Mucosa of descending colon (tissue), 1 donor: Measurements from ENCODE around the gene ABRAXAS1.

- PRO-cap: unidirectional peak, minus-strand start at chr4:83484915; bidirectional peak, plus-strand start at chr4:83485310, minus-strand start at chr4:83485100
Measured at GRCh38 chr4:83484204-83485390, at the start of gene ABRAXAS1. TSS of gene ABRAXAS1 (minus strand) at chr4:83485100.

GRCh38 chr4:84498197-84498610, 888 bp downstream of the NKX6-1 start:
- PRO-cap: no peak

- PRO-cap: no peak
Measured at GRCh38 chr4:84501516-84502430, 2.7 kb upstream of the NKX6-1 start.

DNA sequence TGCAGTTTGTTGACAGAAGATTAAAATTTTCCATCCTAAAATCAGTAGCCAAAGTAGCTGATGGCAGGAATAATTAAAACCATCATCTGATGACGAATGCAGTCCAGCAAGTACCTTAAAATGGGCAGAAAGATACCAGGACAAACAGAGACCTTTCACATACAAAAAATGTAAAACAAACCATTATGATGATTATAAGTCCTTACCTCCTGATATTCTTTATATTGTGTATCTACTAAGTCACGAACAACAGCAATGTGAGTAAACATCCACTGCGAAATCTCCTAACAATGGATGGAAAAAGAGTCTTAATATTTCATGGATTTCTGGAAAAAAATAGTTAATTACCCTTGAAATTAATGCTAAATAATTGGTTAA, 151.9 kb downstream of the CDS1 start:
- PRO-cap: no peak

- PRO-cap: no peak
Measured at GRCh38 chr4:84937279-84938217, 28.9 kb downstream of the WDFY3 start.

- PRO-cap: no peak
Measured at GRCh38 chr4:84939942-84940643, 26.4 kb downstream of the WDFY3 start.

DNA sequence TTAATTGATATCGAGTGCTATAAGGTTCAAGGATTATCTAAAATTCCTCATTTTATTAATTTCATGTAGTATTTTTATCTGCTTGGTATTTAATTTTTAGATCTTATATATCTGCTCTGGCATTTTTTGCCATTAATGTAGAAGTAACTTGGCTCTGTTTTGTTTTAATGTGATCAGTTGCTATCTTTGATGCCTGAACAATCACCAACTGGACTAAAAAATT, 18.2 kb upstream of the ARHGAP24 start:
- PRO-cap: unidirectional peak, minus-strand start at position 153 of the sequence

DNA sequence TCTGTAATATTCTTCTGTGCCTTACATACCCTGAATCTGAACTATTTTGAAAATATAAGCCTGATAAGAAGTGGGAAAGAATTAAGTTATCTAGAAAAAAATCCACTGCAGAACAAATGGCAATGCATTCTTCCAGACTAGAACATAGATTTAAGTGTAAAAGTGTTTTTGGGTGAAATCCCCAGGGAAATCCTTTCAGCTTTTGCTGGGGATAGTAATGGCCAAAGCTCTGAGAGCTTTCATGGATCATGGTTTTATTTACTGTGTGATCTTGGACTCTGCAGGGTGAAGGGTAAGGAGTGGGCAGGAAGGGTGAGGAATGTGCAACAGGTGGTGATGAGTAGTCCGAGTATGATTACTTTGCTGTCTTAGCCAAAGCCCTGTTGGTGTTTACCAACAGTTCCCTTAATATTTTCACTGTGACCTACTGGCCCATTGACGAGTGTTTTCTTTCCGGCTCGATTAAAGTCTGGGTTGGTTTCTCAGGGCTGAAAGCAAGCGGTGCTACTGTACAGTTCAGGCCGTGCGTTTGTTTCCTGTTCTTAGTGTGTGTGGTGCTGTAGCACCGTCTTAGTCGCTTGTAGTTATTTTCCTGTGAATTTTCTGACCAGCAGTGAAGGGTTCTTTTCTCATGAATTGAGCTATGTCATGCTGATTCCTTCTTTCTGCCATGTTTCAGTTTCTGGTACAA, 2.5 kb downstream of the ARHGAP24 start:
- PRO-cap: no peak

GRCh38 chr4:85577103-85578080, 102.4 kb downstream of the ARHGAP24 start:
- PRO-cap: no peak

- PRO-cap: no peak
Measured at GRCh38 chr4:85829222-85830112, 354.5 kb downstream of the ARHGAP24 start.

DNA sequence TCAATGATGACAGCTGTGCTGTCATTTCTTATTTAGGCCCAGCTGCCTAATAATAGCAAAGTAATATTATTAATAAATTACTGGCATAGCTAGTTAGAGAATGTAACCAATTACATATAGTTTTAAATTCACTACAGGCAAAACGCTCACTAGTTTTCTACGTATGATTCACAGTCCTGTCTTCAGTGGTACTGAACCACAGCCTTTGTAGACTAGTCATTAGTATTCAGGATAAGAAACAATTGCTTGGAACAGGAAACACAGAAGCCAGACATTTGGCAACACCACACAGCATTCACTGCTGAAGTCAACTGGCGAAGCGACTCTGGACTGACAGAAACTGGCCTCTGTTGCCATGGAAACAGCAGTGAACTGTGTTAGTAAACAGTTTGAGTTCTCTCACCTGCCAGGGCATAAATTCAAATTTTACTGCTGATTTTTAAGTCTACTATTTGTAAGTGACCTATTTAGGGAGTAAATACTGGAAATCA, 57.7 kb downstream of the MAPK10 start:
- PRO-cap: no peak

GRCh38 chr4:86331335-86331952, 28.4 kb downstream of the MAPK10 start:
- PRO-cap: no peak

GRCh38 chr4:86451566-86452007, 91.7 kb upstream of the MAPK10 start:
- PRO-cap: no peak

DNA sequence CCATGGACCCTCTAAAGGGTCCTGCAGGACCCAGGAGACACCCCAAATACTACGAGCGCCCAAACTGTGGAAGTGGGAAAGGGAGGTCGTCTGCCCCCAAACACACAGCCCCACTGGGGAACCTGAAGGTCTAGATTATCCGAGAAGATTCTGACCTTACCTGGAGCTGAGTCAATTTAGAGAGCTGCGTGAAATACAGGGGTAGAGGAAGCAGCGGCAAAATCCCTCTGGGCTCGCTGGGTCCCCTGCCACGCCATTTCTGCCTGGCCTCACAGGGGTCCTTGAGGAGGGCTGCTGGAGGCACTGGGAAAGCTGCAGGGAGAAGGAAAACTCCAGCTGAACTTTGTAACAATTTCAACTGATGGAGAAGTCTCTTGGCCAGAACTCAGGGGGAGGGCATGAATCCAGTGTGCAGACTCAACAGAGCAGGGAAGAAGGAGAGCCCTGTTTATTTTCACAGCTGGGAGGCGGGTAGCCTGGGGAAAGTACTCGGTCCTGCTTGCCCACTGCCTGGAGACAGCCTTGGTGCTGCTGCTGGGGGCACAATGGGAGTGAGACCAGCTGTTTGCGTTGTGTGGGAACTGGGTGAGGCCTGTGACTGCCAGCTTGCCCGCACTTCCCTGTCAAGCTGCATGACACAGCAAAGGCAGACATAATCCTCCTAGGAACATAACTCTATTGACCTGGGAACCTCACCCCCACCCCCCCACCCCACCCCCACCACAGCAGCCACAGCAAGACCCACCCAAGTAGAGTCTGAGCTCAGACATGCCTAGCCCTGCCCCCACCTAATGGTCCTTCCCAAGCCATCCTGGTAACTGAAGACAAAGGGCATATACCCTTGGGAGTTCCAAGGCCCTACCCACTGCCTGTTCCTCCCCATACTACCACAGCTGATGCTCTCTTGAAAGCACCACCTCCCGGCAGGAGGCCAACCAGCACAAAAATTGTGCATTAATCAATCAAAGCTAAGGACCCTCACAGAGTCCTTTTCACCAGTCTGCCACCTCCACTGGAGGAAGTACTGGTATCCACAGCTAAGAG, 93.3 kb upstream of the MAPK10 start:
- PRO-cap: no peak

GRCh38 chr4:86999171-87000021, 64.6 kb downstream of the AFF1 start:
- PRO-cap: no peak

- PRO-cap: no peak
Measured at GRCh38 chr4:87030552-87031940, 96.2 kb downstream of the AFF1 start.

DNA sequence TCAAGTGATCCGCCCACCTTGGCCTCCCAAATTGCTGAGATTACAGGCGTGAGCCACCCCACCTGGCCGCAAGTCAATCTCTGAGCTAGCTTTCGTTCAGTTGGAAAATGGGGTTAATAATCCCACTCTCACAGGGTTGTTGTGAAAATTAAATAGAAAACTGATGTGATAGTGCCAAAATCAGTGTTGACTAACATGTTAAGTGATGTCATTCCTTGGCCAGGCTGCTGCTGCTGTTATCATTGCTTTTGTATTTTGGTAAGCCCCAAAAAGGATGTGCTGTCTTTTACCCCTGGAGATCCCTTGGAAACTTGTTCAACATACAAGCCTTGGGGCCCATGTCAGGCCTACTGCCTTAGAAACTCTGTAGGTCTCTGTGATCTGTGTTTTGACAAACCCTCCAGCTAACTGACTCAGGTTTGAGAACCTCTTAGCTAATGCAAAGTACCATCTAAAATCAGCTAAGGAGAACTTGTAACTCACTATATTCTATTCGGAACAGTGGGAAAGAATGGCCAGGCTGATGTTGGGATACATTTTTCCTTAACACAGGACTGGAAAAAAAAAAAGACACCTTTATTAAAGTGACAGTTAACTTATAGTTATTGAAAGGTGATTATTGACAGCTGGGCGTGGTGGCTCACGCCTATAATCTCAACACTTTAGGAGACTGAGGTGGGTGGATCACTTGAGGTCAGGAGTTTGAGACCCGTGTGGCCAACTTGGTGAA, 106.5 kb downstream of the AFF1 start:
- PRO-cap: no peak

DNA sequence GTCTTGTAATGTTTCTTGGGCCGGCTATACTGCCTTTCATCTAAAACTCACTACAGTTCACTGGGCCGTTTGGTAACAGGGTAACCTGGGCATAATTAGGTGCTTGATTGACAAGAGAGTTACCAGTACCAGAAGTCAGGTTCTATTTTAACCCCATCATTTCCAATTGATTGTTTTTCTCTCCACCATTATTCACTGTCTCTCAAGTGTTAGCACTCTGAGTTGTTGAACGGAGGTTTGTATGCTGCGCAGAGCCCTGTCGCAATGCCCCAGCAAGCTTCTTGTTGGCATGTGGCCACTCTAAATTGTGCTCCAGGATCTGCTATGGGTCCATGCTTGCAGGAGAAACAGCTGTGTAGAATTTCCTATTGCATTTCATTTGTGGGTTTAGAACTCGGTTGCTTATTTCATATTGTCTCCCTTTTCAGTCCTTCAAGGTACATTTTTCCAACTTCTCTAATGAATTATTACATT, 98.2 kb downstream of the KLHL8 start:
- PRO-cap: no peak

DNA sequence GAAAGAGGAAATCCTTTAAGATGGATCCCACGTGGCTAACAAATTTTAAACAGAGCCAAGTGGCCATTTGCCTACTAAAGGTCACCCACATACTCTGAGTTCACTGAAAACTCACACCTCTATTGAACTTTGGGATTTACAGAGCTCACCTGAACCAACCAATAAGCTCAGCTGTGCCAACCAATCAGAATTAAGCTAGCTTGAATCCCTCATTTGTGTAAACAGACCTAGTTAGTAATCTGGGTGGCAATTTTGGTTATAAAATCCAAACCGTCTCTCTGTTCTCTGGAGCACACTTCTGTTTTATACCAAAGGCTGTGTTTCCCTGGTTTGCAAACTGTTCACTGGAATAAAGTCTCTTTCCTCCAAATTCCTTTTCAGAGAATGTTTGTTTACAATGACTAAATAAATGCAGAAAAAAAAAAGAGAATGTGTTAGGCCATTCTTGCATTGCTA, 5.3 kb upstream of the NUDT9 start:
- PRO-cap: unidirectional peak, plus-strand start at position 268 of the sequence

DNA sequence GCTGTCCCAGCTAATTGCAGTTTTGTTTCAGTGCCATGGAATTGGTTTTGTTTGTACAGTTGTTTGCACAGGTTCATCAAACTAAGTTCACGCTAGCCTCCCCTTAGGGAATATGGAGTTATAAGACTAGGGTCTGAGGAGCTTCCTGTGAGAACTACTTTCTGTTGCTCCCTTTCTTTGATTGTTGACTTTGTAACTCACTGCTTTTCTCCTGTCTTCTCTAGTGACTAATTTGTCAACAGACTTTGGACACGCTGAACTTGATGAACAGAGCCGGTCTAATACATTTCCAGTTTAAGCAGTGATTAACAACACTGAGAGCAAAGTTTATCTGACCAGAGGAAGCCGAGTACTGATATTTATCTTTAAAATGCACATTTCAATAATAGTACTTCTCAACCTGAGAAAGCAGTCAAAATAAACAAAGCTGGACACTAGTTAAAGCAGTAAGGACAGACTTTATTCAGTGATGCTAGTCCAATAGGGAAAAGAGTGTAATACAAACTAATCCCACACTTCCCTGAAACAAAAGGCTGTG, 2.8 kb upstream of the NUDT9 start:
- PRO-cap: bidirectional peak, plus-strand start at position 292 of the sequence, minus-strand start at position 186 of the sequence